Neural progenitor cell (in vitro differentiated cells): ENCODE data around the genes KCNT1, NACC2 and ENTR1.

GRCh38 chr9:135306673-135307305 lies 172.8 kb upstream of the PPP1R26 start:
- RAMPAGE, long total RNA, result no peak

DNA sequence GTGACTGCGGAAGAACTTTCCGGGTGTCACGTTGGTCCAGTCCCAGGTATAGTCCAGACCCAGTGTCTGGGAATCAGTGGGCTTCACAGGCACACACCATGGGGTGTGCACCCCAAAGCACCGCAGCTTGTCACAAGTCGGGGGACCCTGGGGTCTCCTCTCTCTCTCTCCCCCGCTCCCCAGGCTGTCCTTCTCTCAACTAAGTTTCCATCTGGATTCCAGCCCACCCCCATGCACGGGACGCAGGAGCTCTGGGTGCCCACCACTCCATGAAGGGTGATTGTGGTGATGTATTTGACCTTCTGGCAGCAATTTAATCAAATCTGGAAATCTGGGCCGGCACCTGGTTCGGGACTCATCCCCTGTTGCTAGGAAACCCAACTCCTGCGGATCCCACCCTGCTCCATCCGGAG lies 106.0 kb upstream of the PPP1R26 start:
- RAMPAGE, long total RNA, result no peak

- RAMPAGE, long total RNA, result no peak
These were observed 1.1 kb downstream of the MRPS2 start for GRCh38 chr9:135501567-135501983.

DNA sequence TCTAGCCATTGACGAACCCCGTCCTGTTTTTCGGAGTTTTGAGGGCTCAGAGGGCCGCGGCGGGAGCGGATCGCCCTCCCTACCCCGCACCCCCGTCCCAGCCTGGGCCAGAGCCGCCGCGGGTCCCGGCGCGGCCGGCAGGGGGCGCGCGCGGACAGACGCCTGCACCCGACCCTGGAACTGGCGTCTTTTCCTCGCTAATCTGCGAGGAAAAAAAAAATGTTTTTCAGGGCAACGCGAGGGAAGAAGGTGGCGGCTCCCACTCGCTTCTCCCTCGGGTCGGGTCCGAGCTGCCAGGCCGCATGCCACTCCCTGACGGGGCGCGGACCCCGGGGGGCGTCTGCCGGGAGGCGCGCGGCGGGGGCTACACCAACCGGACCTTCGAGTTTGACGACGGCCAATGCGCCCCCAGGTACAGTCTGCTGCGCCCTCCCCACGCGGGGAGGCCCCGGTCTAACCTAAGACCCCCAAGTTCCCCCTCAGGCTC lies at the start of gene KCNT1:
Gene KCNT1 (plus strand): TSS at position 229 of the 487 bp plus-strand sequence.
- RAMPAGE, long total RNA, result no peak

- RAMPAGE, long total RNA, result no peak
These were observed 42.0 kb downstream of the KCNT1 start for GRCh38 chr9:135743798-135744482.

GRCh38 chr9:135907706-135908651 lies 633 bp upstream of the CAMSAP1 start:
- RAMPAGE, long total RNA, result no peak

DNA sequence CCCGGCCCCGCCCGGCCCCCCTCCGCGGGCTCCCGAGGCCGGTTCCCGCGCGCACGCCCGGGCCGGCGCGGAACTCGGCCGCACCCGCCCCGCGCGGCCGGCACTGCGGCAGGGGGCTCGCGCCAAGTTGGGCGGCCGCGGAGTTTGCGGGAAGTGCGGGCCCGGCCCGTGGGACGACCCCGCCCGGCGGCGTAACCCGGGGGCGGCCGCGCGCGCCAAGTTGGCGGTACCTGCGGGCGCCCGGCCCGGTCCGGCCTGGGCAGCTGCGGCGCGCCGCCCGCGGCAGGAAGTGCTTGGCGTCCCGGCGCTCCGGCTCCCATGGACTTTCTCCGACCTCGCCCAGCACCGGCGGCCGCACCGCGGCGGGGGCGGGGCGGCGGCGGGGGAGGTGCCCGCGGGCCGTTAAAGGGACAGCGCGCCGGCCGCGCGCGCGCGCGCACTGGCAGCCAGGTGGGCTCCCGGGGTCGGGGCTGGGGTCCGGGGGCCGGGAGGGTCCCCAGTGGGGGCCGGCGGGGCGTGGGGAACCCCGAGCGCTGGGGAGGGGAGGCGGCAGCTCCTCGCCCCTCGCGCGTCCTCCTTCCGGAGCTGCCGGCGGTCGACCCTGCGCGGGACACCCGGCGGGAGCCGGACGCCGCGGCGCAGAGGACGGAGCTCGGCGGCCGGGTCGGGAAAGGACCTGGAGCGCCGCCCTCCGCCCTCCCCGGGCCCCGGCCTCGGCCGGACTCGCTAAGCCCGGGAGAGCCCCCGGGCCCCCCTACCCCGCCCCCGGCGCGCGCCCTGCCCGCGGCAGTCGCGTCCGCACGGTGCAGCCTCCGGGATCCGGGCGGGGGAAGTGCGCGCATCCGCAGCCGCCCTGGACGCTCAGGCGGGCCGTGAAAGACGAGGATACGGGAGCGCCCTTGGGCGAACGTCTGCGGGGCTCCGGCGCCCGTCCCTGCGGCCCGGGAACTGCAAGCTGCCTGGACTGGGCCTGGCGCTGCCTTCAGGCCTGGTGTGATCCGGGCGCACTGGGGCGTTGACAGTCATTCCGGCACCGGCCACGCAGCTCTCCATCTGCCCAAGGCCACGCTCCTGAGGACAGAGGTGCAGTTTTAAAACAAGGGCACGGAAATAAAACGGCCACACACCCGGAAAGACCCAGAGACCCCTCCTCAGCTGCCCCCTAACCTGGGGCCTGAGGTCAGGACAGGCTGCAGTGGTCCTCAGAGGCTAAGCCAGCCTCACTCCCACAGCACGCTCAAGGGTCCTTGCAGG lies at the start of gene NACC2:
Gene NACC2 (minus strand): TSS at position 331 of the 1,254 bp plus-strand sequence.
- RAMPAGE, long total RNA, result no peak

- RAMPAGE, long total RNA, result no peak
These were observed 355 bp upstream of the QSOX2 start for GRCh38 chr9:136245903-136246431.

DNA sequence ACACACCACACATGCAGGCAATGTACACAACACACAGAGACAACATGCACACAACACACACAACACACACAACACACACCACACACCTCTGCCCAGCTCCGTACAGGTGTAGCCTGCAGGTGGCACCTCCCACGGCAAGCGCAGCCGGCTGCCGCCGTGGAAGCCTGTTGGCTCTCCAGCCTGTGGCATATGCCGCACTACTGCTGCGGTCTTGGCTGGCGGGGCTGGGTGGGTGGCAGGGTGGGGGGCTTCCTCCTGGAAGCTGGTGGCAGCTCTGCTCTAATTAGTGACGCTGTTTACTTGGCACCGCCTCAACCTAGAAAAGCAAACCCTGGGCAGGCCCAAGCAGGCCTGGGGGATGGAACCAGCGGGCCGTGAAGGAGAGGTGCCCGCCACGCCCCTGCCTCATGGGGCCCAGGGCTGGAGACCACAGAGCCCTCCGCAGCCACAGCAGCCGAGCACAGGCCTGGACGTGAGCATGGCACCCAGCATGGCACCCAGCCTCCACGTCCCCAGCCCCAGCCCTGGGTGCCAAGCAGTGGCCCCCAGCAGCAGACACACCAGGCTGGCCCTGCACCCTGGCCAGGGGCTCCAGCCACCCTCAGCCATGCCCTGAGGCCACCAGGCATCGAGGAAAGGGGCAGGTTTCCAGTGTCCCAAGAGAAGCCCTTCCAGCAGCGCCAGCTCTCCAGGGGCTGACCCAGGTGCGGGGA lies 5.2 kb upstream of the CCDC187 start:
- RAMPAGE, long total RNA, result no peak

DNA sequence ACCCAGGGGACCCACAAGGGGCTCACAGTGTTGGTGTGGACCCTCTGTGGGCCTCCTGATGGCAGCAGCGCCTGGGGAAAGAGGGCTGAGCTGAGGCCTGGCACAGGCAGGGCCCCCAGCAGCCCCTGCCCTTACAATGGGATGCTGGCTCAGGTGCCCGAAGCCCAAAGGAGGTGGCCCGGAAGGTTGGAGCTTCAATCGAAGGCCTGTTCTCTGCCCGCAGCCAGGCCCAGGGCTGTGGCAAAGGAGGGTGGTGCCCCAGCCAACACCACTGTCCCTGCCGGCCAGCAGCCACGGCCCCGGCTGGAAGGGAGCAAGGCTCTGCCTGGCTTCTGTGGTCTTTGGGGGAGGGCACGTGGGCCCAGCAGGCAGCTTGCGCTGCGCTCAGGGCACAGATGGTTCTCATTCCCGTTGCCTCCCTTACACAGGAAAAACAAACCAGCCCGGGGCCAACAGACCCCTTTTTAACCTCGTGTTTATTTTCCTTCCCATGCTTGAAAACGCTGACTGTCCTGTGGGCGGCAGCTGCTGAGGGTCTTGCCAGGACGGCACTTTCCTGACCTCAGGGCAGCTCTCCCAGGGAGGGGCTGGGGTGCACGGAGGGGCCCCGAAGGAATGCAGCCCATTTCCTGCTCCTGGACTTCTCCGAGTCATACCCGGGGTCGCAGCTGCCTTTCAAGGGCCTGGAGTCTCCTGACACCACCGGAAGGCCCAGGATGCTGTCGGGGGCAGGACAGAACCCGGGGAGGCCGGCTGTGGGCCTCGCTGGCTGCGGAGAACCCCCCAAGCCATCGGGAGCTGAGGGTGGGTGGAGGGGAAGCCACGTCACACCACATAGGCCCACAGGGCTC lies 1.2 kb upstream of the GPSM1 start:
- RAMPAGE, long total RNA, result no peak

- RAMPAGE, long total RNA, result no peak
These were observed 15.7 kb downstream of the GPSM1 start for GRCh38 chr9:136342724-136343679.

- RAMPAGE, long total RNA, result no peak
These were observed 10.8 kb downstream of the DNLZ start for GRCh38 chr9:136352531-136353428.

GRCh38 chr9:136410136-136410874 lies at the start of gene ENTR1:
Gene ENTR1, minus strand, starts transcription at chr9:136410614.
- RAMPAGE, long total RNA, result start-site peak on the plus strand at chr9:136410644-136410658, 72 and 105 reads in 2 replicates

DNA sequence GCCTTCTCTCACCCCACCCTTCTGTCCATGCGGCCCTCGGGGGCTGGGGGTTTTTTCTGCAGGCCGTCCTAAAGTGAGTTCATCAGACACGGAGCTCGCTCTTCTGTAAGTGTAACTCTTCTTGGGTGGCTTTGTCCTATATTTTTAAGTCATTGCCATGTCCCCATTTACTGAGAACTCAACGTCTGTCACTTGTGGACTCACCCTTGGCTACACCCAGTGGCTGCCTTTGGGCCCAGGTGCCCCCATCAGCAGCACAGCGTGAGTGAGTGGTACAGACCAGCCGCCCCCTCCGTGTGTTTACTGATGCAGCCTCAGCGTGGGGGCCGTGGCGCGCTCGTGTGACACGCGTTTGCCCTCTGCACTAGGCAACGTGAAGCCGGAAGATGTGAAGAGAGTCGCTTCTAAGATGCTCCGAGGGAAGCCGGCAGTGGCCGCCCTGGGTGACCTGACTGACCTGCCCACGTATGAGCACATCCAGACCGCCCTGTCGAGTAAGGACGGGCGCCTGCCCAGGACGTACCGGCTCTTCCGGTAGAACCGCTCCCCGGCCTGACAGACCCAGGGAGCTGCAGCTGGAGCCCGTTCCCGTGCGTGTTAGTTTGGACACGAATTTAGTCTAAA lies 12.4 kb downstream of the PMPCA start:
- RAMPAGE, long total RNA, result no peak

GRCh38 chr9:136483674-136484136 lies 865 bp upstream of the SEC16A start:
- RAMPAGE, long total RNA, result no peak

GRCh38 chr9:136484137-136484987 lies 1.5 kb upstream of the SEC16A start:
- RAMPAGE, long total RNA, result no peak

DNA sequence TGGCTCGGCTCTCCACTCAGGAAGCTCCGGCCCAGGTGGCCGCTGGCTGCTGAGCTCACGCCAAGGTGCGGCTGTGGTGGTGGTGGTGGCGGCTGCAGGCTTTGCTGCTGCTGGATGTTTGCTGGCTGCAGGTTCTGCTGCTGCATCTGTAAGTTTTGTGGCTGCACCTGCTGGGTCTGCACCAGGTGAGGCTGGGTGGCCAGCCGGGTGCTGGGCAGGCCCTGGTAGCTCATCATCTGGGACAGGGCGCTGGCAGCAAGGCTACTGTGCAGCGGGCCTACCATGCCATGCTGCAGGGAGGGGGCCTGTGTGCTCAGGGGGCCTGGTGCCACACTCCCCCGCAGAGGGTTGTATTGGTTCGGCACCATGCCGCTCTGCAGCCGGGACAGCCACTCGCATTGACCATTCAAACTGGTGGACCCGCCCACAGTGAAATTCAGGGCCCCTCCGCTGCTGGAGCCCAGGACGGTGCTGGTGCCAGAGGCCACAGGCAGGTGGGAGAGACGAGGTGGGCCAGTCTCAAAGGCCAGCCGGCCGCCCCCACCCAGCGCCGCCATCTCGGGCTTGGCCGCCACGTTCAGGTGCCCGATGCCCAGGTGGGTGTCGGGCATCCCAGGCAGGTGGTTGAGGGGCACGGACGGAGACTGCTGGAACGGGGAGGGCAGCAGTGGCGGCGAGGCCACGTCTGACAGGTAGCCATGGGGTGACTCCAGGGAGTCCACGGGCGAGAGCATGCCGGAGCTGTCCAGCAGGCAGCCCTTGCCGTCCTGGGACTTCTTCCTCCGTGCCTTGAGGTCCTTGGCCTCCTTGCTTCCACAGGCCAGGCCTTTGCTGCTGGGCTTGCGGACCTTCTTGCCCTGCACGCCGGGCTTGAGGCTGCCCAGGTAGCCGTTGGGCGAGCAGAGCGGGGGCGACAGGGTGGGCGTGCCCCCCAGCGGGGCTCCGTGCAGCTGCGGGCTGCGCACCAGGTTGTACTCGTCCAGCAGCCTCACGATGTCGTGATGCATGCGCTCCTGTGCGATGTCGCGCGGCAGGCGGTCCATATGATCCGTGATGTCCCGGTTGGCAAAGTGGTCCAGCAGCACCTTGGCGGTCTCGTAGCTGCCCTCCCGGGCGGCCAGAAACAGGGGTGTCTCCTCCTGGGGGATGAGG lies 14.0 kb upstream of the SEC16A start:
- RAMPAGE, long total RNA, result no peak

GRCh38 chr9:136511566-136512726 lies 29.1 kb upstream of the SEC16A start:
- RAMPAGE, long total RNA, result no peak

DNA sequence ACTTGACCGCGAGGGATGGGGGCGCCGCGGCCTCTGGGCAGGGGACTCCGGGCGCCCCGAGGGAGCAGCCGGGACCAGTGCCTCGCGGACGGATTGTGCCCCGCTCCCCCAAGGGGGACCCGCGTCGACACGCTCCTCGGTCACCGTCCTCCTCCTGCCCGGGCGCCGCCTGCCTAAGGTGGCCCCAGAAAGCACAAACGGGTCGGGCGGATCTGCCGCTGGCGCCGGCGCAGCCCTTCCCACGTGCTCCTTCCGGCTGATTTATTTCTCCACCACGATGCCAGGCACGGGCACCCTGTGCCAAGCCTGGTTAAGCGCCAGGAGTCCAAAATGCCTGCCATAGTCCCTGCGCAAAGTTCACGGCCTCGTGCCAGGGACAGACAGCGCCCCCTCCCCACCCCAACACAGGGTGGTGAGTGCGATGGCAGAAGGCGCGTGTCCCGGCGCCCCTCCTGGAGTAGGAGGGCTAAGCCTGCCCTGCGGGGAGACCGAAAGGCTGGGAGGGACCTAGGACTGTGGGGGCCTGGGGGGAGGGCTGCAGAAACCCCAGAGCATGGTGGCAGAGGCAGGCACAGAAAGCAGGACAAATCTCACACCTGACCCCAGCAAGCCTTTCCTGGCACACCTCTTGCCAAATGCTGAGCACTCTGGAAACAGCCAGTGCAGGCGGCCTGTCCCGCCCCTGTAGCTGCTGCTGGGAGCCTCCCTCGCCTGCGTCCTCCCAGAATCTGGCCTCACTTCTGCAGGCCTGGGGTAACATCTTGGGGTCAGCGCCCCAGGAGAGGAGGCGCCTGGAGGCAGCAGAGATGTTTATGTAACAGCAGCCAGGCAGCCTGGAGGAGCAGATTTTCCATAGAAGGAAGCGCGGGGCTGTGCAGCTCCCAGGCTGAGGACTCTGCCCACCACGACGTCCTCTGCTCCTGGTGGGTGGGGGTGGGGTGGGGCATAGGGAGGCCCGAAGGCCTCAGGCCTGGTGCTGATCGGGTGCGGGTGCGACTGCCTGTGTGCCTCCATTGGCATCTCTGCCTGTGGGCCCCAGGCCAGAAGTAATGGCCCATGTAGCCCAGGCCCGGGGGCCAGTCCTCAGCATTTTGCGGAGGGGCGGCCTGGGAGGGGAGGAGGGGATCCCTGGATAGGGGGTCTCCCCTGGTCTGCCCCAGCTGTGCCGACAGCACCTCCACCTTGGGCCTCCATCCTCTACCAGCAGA lies 1.2 kb upstream of the NOTCH1 start:
- RAMPAGE, long total RNA, result no peak

- RAMPAGE, long total RNA, result no peak
These were observed 6.4 kb upstream of the NOTCH1 start for GRCh38 chr9:136552053-136552935.